Neural cell (in vitro differentiated cells): ENCODE measurements around a stretch of chr6.

DNA sequence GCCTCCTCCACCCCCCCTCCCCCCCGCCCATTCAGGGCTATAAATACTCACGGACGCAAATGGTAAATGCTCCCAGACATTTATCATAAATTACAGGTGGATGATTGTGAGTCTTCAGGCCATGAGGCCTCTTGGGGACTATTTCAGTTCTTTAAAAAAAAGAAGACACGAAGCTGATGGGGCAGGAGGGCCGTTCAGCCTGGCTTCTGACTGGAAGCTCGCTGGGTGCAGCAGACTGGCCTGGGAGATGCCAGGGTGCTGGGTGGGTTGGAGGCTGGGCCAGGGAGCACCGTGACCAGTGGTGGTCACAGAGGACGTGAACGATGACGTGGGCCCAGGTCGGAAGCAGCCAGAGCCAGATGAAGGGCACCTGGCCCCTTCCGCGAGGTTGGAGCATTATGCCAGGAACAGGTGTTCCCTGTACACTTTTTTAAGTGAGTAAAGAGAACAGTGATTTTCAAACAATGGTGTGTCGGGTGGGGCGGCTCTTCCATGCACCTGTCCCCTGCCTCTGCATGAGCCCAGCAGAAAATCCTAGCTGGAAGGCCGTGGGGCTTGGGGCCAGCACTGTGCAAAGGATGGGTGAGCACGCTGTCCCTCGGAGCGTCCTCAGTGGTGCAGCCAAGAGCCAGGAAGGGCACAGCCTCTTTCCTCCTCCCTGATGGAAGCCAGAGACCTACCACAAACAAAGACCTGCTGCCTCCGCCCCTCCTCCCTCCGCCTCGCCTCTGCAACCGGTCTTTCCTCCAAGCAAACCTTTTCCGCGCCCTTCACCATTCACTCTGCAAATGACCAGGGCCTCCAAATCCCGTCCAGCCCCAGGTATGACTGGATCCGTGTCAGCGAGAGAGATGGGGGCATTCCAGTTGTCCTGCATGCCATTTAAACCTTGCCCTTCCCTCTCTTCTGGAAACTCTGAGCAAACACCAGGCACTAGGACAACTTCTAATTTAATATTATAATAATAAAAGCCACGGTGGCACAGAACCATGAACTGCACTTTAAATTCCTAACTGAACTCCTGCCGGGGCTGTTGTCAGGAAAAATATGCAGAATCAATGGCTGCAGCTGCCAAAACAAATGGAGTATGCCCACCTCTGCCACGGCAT is 350.6 kb downstream of the ZFAND3 start:
- RAMPAGE, long total RNA, result no peak

DNA sequence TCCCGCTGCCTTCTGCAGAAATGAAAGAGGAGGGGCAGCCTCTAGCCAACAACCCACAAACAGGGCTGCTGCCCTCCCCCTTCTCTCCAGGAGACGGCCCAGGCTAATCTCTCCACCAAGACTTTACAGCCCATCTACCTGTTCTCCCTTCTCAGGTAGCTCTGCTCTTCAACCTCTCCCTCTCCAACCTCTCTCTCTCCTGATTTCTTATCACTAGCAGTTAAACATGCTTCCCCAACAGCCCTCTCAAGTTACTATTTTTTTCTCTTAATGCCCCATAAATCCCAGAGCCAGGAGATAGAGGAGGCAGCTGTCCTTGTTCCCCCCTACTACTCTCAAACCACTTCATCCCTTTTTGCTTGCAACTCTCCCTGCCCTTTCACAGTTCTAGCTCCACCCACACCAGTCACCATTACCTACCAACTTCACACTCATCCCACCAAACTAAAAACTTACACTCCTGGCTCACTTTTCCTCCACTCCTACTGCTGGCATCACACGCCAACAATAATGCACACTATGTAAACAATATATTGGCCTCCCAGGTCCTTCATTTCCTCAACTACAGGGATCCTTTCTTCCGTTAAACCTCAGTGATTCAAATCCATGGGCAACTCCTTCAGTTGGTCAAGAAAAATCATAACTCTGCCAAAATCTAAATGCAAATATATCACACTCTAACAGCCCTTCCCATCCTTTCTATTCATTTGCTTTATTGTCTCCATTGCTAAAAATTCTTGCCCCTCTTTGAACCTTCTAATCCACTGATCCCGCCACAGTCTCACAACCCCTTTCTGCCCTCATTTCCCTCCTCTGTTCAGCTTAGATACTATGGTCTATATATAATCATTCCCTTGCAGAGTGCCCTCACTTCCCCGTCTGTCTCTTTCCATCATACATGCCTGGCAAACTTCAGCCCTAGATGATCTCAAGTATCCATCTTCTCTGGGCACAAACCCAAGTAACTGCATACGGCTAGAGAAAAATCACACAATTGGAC is 136.2 kb downstream of the BTBD9 start:
- RAMPAGE, long total RNA, result no peak

DNA sequence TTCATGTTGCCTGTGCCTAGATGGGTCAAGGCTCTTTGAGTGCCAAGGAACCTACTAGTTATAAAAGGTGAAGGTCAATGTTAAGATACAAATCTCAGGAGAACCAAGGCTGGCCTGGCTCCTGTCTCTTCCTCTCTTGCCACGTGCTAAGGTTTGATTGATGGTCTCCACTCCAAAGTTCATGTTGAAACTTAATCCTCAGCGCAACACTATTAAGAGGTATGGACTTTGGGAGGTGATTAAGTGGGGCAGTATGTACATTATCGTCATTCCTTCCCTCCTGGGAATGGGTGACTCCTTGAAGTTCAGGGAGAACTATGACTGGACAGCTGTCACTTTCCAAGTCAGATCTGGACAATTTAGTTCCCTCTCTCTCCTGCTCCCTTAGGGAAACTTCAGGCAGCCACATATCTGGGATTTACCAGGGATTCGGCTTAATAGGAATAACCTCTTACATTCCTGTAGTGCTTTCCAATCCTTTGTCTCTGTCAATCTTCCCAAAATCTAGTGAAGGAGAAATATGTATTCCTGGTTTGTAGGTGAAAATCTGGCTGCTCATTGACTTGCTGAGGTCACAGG is 50.4 kb downstream of the KCNK5 start:
- RAMPAGE, long total RNA, result no peak

DNA sequence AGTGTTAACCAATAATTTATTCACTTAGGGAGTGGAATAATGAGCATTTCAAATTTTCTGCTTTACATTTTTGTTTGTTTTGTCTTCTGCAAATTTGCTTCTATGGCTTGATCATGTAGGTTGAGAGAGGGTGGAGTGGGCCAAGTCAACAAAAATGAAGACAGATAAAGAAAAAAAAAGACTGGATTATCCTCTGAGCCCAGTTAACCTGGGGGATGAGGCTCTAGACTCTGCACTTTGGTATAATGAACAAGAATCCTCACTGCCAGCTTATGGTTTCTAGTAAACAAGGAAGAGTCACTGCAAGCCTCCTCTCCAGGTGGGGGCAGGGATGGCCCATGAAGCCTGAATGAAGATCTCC is 37.8 kb downstream of the KCNK17 start:
- RAMPAGE, long total RNA, result no peak

DNA sequence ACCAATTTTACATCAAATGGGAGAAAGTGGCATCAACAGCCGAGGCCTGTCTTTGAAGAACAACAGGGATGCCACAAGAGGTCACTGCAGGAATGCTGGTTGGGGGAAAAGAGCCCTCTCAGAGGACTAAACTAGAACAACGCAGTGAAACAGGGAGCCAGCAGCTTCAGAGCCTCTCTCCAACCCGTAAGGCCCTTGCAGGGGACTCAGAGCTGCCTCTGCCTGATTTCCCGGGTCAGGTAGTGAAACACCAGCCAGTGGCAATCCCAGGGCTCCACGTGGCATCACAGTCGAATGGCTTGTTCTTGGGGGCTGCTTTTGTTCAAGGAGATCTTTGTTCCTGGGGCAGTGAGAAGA is 55.0 kb upstream of the KCNK16 start:
- RAMPAGE, long total RNA, result no peak

GRCh38 chr6:39685022-39685718 is 40.0 kb downstream of the KIF6 start:
- RAMPAGE, long total RNA, result no peak

GRCh38 chr6:39791878-39792087 is 393 bp upstream of the DAAM2 start:
- RAMPAGE, long total RNA, result no peak

GRCh38 chr6:39803885-39804390 is 11.8 kb downstream of the DAAM2 start:
- RAMPAGE, long total RNA, result no peak

GRCh38 chr6:40349074-40349552 is 238.1 kb downstream of the LRFN2 start:
- RAMPAGE, long total RNA, result no peak

DNA sequence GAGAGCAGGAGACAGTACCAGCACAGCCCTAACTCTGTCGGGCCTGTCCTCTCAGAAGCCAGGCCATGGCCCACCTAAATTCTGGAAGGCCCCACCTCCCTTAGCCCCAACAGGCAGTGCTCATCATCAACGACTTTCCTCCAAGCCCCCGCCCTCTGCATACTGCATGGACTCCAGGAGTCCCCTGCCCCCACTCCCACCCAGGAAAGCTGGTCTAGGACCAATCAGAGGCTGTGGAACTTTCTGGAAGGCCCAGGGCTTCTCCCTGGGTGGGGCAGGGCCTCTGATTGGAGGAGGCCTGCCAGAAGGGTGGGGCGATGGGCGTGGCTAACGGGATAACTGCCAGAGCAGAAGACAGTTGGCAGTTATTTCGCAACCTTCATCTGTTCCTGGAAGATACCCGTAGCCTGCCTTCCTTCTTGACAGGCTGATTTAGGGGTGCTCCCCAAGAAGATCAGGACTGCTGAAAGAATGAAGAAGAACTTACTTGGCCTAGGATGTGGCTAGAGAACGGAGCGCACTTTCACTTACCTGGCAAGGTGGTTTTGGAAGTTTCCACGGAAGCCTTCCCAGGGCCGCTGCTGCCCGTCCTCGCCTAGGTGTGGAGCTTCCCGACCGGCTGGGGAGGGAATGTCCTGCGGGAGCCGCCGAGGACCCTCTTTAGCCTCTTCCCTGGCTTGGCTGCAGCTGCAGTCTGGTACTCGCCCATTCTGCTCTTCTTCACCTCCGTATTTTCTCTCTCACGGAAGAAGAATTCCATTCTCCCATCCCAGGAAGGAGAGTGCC is 209.0 kb downstream of the LRFN2 start:
- RAMPAGE, long total RNA, result no peak

- RAMPAGE, long total RNA, result no peak
These were observed 3.9 kb downstream of the APOBEC2 start for GRCh38 chr6:41056673-41057573.

GRCh38 chr6:41065400-41066219 is 6.5 kb downstream of the OARD1 start:
- RAMPAGE, long total RNA, result no peak

DNA sequence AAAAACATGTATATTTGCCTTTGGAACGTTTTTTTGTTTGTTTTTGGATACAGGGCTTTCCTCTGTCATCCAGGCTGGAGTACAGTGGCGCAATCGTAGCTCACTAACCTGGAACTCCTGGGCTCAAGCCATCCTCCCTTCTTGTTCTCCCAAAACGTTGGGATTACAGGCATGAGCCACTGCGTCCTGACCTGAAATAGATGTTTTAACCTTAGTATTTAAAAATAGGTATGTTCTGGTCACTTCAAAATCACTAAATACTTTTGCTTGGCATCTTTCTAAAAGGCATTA is 2.3 kb downstream of the NFYA start:
- RAMPAGE, long total RNA, result no peak

- RAMPAGE, long total RNA, result no peak
These were observed 26.2 kb downstream of the NFYA start for GRCh38 chr6:41098541-41099864.

- RAMPAGE, long total RNA, result no peak
These were observed 96.4 kb upstream of the FOXP4 start for GRCh38 chr6:41449747-41450214.

- RAMPAGE, long total RNA, result no peak
These were observed 38.6 kb downstream of the FOXP4 start for GRCh38 chr6:41584591-41585371.

GRCh38 chr6:41636798-41637291 is 1.4 kb upstream of the MDFI start:
- RAMPAGE, long total RNA, result no peak

- RAMPAGE, long total RNA, result no peak
These were observed 29.6 kb downstream of the TFEB start for GRCh38 chr6:41705506-41706597.

DNA sequence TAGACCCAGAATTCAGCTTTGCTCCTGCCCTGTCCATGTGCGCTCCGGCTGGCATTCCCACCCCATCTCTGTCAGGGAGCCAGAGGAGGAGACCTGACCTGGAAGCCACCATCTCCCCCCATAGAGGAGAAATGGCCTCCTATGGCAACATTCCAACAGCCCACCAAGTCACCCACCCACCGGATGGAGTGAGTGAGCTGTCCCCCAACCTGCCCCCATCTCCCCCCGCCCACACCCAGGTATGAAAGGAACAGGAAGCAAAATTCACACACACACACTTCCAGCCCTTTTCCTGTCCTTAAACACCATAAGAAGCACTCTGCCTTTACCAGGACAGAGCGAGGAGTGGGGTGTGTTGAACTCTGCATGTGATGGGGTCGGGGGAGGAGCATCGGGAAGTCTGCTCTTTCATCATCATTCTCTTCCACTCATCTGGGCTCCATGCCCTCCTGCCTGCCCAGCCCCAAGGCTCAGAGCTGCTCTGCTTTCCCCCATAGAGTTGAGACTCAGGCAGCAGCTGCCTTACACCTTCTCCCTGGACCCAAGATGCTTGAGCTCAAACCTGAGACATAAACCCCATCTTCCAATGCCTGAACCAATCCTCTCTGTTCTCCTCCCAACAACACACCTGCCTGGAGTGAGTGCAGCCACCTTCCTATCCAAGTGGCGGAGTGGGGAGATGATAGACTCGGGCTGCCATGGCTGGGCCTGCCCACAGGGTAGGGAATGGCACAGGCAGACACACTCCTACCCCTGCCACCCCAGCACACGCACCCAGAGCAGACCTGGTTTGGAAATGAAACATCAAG is 28.6 kb downstream of the TFEB start:
- RAMPAGE, long total RNA, result no peak

DNA sequence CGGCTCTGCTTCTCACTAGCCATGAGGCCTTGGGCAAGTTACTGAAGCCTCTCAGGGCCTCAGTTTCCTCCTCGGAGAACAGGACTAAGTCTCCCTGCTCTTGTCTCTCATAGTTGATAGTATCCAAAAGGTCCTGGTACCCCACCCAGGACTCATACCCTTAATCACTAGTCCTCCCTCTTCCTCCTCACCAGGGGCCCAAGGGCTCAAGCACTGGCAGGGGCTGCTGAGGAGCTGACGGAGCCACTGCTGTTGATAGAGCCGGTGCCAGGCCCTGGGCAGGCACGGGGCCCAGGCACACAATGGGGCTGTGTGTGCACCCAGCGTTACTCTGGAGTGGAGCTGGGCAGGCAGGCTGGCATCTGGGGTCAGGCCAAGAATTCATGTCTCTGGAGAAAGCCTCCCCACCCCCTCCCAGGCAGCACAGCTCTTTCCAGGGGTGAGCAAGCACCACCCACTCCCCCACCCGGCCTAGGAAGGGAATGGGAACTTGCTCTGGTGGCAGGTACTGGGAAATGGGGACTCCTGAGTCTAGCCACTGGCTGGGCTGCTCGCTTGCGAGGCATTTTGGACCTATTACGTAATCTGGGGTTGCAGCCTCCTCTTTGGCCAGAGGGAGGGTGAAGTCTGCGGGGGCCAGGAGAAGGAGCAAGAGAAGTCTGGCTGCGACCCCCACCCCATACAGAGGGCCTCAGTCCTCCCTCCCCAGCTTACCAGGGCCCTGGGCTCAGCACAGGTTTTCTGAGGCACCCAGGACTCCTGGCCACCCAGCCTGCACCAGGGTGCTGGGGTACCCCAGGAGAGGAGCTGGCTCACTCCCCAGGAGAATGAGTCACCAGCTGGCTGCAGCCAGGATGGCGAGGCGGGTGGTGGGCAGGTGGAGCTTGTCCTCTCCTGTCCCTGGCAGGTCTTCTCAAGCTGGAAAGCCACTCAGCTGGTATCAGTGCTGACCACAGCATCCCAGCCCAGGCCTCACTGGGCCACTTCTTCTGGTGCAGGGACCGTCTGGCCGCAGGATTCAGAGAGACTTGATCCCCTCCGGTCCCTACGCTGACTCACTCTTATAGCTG is 22.6 kb downstream of the TFEB start:
- RAMPAGE, long total RNA, result no peak